Amniotic epithelial cell (primary cell): ENCODE results near the genes POU2AF3 and ALG9.

GRCh38 chr11:108056059-108056863, 47.6 kb downstream of the CUL5 start:
- RRBS = no CpG with 5 or more reads among the region's 4 CpGs

DNA sequence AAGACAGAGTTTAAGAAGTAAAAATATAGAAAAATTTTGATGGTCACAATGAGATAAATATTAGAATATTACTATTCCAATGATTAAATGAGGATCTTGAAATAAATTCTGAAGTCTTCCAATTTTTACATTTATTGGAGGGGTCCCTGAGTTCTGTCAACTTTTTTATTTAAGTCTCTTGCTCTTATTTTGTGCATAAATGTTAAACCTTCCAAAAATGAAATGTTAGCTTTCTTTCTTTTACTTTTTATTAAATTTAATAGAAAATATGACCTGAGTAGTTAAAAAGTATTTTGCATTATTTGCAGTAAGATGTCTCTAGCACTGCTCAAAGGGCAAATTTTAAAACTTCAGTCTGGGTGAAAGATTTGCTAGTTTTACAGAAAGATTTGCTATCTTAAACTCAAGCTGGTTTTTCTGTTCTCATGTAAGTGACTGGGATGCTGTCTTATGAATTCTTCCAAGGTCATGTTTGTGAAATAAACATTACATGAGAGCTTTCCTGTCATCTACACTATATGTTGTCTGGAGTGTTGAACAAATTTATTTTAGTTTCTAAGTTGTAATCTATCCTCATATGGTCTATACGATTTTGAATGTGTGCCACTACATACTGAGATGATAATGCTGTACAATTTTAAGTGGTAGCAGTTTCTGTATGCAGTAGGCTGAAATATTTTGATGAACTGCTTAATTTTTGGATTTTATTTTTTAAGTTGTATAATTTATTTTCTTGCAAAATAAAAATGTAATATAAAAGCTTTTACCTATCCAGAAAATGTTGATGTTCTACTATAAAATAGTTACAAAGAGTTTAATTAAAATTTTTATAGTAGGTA, 14.1 kb upstream of the ACAT1 start:
- RRBS = no CpG with 5 or more reads among the region's 1 CpG

DNA sequence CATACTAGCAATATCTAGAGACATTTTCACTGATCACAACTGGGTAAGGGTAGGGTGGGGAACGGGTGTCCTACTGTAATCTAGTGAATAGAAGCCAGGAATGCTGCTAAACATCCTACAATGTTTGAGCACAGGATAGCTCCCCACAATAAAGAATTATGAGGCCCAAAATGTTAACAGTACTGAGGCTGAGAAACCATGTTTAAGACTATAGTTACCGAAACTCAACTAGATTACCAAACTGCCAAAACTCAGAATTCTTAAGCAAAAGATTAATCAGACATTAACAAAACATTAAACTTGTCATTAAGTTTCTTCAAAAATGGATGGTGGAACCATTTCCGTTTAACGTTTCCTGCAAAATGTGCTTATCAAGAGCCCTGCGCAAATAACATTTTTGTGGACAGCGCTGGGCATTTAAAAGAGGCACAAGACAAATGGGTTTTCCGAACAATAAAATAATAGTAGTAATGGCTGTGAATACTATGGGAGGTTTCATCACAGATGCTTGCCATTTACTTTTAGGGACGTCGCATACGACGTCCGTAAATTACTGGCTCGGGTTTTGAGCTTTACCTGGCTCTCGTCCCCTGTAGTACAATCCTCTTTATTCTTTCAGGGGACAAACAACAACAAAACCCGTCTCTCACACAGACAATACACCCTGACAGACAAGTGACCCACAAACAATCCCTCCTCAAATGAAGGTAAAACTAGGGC, 1.1 kb downstream of the NPAT start:
- RRBS = no CpG with 5 or more reads among the region's 15 CpGs

- RRBS = no CpG with 5 or more reads among the region's 5 CpGs
These were observed 13.7 kb downstream of the ATM start for GRCh38 chr11:108236373-108237109.

- RRBS = no CpG with 5 or more reads among the region's 4 CpGs
These were observed 68.5 kb downstream of the DDX10 start for GRCh38 chr11:108733425-108733783.

GRCh38 chr11:108857434-108857777, 192.5 kb downstream of the DDX10 start:
- RRBS = no CpG with 5 or more reads among the region's 5 CpGs

DNA sequence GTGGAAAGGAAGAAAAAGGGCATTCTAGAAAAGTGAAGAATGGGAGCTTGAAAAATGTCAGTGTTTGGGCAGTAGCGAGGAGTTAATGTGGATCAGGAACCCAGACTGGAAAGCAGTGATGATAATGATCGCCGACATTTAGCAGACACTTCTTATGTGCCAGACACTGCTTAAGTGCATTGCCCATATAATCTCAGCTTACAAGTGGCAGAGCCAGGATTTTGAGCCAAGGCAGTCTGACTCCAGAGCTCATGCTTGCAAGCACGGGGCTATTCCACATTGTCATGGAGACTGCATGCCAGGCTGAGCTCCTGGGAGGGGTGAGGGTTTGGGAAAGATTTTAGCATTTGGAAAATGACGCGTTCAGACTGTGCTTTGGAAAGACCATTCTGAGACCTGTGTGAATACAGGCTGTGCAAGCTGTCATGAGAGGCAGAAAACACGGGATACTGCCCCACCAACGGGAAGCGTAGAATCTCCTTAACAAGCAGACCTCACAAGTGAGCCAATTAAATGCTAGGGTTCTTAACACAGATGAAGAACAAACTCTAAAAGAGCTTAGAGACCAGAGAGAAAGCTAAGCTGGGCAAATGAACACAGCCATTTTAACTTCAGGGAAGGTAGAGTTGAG, 302.8 kb downstream of the DDX10 start:
- RRBS = no CpG with 5 or more reads among the region's 9 CpGs

GRCh38 chr11:110148627-110149188, 55.5 kb downstream of the ZC3H12C start:
- RRBS = no CpG with 5 or more reads among the region's 3 CpGs

GRCh38 chr11:110247466-110247955, 48.9 kb downstream of the RDX start:
- RRBS = no CpG with 5 or more reads among the region's 2 CpGs

- RRBS = no CpG with 5 or more reads among the region's 4 CpGs
These were observed 92.5 kb downstream of the FDX1 start for GRCh38 chr11:110522256-110522695.

DNA sequence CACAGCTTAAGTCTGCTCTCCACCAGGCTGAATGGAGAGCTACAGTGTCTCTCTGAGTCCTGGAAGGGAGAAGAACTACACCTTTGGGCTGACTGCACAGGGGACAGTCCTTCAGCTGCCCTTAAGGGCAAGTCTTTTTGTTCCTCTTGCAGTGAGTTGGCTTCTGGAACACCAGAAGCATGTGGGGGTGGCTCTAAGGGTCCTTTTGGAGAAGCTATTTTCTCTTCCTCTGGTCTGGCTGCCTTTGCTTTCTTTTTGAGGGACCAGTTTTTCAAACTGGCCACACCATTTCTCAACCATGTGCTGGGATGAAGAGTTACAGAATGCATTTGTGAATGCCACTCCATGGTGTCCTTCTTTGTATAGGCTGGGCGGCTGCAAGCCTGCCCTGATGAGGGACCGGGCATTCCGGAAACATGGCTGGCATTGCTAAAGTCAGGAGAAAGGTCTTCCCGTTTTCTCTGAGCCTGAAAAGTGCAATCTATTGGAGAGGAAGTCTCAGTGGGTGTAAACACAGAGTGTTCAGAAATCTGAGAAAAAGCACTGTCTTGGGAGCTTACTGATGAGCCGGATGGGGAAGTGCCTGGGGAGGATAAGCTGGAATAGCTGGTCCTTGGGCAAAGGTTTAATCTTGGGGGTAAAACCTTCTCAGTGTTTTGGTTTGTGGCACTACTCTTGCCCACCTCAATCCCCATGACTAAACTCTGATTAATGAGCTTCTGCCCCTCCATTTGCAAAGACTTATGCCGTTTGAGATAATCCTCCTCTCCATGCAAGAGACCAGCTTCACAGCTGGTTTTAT, 132.5 kb downstream of the ARHGAP20 start:
- RRBS = no CpG with 5 or more reads among the region's 6 CpGs

DNA sequence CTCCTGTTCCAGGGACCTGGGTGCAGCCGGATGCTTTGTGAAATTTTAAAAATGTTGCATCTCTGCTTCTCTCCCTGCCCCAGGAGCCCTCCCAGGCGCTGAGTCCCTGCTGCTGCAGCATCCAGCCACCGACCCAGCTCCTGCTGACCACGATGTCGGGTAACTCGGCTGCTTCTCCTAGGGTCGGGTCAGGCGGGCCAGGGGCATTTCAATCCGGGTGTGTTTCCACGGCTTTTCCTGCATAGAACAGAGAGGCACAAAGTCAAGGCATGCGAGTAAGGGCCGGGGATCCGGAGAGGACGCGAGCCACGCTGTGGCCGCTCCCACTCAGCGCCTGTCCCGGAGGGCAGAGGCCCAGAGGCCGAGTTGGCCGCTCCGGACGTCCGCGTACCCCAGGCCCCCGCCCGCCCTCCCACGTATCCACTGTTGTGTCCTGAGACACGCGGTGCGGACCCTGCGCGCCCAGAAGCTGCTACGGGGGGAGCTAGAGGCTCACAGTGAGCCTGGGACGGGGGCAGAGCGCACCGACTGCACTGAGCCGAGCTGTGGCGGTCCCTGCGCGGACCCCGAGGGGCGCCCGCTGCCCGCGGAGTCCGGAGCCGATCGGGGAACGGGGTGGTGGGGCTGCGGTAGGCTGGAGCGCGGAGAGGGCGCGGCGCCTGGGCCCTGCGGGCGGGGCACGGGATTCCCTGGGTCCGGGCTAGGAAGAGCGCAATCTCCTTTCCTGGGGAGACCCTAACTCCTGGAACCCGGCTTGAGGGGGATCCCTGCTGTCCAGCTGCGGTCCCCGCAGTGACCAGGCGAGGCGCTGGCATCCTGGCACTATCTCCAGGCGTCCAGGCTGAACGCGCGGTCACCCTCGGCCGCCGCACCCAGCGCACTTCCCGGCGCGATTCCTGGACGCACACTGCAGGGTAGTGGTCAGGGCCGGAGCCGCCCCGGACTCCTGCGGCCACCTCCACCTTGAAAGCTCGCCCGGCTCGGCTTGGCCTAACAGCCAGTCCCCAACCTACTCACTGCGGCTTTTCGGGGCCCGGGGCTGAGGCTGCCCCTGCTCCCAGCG, at the start of gene POU2AF3:
TSS of gene POU2AF3 (plus strand) at position 117 of the 1,063 bp plus-strand sequence.
- RRBS = 7% methylated on average over 24 of the region's 89 CpGs

- RRBS = no CpG with 5 or more reads among the region's 6 CpGs
These were observed 18.8 kb downstream of the POU2AF1 start for GRCh38 chr11:111359998-111360880.

DNA sequence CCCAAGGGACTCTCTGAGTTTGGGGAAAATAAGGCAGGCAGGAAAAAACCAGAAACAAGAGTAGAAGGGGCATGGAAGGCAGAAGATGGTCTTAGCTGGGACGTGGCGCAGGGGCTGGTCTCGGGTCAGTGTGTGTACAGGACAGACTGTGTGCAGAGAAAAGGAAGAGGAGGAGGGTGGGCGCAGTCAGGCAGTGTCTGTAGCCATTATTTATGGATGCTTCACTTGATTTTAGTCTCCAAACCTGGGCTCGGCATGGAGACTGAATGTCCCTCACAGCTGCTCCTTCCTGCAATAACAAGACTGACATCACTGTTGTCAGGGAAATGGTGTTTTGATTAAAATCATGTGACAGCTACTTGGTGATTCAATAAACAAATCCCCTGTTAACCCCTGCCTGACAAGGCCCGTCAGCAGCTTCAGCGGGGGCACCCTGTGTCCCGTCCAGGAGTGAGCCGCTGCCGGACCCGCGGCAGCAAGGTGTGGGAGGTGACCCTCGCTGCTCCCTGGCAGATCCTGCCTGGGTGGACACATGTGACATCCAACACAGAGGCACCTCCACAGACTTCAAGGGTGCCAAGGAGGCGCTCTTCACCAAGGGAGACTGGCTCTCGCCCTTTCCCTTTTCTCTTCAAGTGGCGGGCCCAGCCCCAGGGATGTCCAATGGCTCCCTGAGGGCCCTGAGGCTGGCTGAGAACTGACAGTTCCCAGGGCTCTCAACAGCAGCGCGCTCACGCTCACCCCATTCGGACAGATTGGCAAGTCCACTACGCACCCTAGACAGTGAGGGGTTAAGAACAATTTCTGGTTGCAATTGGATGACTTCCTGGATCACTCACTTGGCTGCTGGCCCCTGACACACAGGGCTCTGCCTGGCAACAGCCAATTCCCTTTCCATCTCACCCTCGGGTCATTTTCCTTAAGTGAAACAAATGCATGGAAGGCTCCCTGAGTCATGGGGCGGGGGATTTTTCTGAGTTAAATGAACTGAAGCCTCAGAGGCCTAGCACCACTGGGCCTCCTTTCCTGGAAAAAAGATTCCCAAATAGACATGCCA, 30.8 kb downstream of the PPP2R1B start:
- RRBS = no CpG with 5 or more reads among the region's 23 CpGs

DNA sequence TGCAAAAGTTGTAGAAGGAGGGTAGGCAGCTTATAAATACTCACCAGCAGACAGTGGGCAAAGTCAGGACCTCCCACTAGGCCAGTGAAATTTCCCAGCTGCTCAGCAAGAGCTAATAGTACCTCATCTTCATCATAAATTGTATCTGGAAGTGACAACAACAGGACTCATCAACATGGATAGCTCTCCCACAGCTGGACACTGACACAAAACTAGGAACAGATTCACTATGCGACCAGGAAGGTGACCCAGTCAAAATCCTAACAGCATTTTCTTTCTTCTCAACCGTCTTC, 1.5 kb downstream of the PPP2R1B start:
- RRBS = no CpG with 5 or more reads among the region's 2 CpGs

- RRBS = no CpG with 5 or more reads among the region's 4 CpGs
These were observed 48.4 kb upstream of the PPP2R1B start for GRCh38 chr11:111814333-111815170.

DNA sequence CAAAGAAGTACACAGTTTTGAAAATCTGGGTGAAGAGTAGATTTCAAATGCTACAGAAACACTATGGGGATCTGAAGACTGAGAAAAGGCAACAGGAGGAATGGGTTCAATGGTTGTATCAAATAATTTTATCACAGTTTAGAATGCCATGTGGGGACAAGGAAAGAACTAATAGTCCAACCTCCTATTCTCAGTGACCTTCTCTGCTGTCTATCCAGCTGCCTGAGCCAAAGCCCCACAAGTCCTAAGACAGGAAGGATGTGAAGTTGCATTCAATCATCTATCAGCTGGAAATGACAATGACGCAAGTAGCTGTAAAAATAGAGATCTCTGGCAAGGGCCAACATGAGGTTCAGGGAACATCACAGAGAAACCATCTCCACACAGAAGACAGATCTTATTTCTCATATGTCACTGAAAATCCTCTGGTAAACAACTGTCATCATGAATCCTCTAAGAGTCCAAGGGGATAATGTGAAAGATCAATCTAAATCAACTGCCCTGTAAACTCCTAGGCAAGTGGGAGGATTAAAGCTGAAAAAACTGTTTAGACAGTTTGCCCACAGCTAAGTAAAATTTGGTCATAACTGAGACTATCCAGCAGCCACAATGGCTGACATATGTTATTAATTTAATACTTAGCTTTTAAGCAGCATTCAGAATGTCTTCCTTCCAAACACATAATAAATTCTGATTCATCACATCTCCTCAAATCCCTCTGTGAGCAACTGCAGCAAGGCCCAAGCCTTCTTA, 52.2 kb downstream of the ALG9 start:
- RRBS = no CpG with 5 or more reads among the region's 1 CpG

- RRBS = no CpG with 5 or more reads among the region's 1 CpG
These were observed 35.4 kb downstream of the ALG9 start for GRCh38 chr11:111836111-111836350.

GRCh38 chr11:111870721-111871960, at the start of gene ALG9:
Gene ALG9, minus strand, starts transcription at chr11:111871581.
- RRBS = under 1% methylated on average over 20 of the region's 52 CpGs